Parietal lobe (tissue), 2 donors: ENCODE results near the gene CHIT1.

DNA sequence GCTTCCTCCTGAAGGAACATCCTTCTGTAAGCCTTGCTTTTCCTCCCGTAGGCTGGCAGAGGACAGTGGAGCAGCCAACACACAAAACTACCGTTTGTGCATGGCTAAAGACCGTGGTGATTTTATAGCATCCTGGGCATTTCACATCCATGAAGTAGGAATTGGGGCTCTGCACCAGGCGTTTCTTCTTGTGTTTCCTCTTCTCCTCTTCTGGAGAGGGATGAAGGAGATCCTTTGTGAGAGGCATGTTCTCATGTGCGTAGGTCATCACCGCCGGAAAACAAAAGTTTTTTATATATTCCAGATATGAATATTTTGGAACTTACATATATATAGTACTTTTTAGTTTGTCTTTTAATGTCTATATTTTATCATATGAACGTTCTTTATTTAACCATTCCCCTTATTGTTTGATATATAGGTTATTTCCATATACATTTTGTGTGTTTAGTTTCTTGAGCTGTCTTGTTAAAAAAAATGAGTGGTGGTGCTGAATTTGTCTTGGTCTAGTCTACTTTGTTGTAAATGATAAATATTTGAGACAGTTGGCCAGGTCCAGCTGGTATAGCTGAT is 123.5 kb downstream of the PPP1R12B start:
- RAMPAGE, long total RNA, result no peak

GRCh38 chr1:202504931-202505909 is 156.7 kb downstream of the PPP1R12B start:
- RAMPAGE, long total RNA, result no peak

DNA sequence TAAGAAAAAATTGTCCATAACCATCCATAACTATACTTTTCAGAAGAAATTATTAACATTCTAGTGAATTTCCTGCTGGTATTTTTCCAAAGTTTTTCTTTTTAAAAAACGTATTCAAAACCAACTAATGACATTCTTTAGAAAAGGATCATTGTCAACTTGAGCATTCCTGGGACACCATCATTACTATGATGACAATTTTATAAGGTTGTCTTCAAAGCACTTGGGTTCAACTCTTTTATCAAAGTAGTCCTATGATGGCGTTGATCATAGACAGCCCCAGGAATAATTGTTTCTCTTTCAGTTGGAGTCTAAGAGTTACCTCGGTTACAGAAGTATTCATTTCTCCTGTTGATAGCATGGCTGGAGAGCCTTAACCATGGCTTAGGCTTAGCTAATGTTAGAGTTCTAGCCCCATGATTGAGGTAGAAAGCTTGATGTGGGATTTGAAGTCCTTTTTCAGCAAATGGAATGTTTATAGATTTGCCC is 159.0 kb downstream of the PPP1R12B start:
- RAMPAGE, long total RNA, result no peak

DNA sequence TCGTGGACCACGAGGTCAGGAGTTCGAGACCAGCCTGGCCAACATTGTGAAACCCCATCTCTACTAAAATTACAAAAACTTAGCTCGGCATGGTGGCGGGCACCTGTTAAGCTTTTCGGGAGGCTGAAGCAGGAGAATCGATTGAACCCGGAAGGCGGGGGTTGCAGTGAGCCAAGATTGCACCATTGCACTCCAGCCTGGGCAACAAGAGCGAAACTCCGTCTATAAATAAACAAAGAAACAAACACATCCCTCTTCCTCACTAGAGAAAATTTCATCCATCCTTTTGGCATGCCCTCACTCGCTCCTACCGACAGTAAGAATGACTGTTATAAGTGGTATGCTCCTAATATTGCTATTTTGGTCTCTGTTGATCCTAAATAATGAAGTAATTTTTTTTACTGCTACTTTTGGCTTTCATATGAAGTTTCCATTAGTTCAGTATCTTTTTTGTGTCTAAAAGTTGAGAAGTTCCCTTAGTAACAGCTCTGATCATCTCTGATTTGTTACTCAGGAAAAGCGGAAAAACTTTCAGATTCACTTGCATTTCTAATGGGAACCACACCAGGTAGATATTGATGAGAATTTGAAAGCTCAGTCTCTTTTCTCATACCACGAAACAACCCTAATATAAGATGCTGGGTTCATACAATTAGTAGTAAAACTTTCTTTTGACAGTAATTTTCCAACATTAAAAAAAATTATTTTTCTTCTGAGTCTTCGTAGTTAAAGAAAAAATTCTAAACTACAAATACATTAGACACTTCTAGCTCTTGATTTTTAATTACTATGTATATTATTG is 166.5 kb downstream of the SYT2 start:
- RAMPAGE, long total RNA, result no peak

GRCh38 chr1:202583372-202584112 is 126.7 kb downstream of the SYT2 start:
- RAMPAGE, long total RNA, result no peak

GRCh38 chr1:202653870-202654123 is 56.5 kb downstream of the SYT2 start:
- RAMPAGE, long total RNA, result no peak

- RAMPAGE, long total RNA, result no peak
Measured at GRCh38 chr1:202763771-202764321, 44.4 kb downstream of the KDM5B start.

DNA sequence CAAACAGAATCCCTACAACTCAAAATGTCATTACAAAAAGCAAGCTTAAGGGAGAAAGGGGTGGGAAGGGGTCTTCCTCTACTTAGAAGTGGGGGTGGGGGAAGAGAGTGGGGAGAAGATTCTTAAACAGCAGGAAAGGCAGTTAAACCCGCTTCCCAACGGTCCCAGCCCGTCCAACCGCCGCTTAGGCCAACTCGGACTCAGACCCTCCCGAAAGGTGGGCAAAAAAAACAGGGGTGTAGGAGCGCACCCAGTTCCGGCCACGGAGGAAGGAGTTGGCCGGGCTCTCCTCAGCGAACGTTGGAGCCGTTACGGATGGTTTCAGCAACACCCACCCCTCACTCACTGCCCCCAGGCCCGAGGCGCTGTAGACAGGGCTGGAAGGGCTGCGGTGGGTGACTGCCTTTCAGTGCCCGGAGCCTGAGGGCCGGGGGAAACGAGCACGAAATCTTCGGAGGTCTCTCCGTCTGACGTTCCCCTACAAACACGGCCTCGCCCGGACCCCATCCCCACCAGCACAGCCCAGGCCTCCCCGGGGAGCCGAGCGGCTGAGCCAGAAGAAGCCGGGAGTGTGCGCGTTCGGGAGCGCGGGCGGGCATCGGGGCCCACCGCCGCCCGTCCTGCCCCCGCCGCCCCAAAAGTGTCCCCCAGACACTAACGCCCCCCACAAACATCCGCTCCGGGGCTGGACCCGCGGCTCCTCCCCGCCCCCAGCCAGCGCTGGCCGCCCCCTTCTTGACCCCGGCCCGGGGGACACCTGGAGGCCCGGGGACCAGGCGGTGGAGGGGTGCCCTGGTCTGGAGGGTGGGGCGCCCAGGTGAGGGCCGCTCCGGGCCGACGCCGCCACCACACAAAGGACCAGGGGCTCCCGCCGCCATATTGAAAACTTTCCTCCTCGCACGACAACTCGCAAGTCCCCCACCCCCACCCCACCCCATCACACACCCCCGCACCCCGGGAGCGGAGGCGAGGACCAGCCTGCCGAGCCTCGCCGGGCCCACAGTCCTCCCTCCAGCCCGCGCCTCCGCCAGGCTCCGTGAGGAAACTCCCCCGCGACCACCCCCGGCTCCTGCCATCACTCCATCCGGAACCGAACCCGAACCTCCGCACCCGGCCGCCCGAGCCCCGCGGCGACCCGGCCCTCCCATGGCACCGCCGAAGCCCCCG is 1.1 kb downstream of the KDM5B start:
- RAMPAGE, long total RNA, result no peak

DNA sequence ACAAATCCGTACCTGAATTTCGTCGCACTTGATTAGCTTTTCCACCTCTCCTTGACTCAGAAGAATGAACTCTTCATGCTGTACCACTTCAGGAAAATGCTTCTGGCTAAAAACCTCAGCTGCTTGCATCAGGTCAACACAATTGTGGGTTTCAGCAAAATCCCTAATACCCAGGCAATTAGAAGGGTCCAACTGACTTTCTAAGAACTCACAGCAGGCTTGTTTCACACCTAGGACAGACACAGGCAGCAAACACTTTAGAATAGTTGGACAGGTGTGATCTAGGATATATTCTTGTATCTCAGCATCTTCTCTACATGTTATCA is 8.9 kb downstream of the KLHL12 start:
- RAMPAGE, long total RNA, result no peak

- RAMPAGE, long total RNA, result no peak
Measured at GRCh38 chr1:203129733-203130360, 2.3 kb downstream of the ADORA1 start.

- RAMPAGE, long total RNA, result no peak
Measured at GRCh38 chr1:203154068-203154770, 21.4 kb downstream of the MYBPH start.

GRCh38 chr1:203229419-203230011 is at the start of gene CHIT1:
CHIT1 (minus strand) TSS chr1:203229673.
- RAMPAGE, long total RNA, result no peak

GRCh38 chr1:203269008-203269454 is 36.3 kb upstream of the BTG2 start:
- RAMPAGE, long total RNA, result no peak

DNA sequence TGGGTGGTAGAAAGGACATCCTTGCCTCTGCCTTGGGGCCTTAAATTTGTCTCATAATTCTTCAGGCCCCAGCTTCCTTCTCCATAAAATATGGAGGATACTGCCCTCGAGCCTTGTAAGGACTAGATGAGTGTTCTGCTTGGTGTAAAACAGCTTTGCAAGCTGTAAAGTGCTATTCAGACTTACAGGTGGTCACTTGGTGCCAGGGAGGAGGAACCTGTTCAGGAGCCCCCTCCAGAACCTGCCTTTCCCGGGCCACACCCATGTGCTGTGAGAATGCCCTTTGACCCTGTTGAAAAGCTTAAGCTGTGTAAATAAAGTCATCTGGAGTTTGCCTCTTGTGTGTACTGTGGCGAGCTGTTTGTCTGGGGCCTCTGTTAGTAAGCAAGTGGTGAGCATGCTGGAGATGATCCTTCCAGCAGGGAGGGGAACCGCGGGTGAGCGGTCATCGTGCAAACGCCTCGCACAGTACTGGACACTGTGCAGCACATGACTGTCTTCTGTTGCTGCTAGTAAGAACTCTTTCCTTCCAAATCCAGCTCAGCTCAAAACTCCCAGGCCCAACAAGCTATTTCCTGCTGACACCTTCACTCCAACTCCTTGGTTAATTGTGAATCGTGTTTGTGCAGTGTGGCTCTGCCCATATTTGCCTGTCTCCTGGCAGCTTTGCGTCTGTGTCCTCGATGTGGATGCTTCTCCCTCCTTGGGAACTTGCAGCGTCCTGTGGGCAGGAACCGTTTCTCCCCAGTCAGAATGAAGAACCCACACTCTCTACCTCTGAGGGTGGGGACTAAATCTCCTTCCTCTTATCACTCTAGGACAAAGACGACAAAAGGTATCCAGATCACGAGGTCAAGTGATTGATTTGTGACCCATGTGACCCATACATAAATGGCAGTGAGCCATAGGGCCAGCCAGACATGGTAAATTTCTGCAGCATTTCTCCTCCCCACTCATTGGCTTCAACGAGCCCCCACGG is 14.0 kb upstream of the BTG2 start:
- RAMPAGE, long total RNA, result no peak

DNA sequence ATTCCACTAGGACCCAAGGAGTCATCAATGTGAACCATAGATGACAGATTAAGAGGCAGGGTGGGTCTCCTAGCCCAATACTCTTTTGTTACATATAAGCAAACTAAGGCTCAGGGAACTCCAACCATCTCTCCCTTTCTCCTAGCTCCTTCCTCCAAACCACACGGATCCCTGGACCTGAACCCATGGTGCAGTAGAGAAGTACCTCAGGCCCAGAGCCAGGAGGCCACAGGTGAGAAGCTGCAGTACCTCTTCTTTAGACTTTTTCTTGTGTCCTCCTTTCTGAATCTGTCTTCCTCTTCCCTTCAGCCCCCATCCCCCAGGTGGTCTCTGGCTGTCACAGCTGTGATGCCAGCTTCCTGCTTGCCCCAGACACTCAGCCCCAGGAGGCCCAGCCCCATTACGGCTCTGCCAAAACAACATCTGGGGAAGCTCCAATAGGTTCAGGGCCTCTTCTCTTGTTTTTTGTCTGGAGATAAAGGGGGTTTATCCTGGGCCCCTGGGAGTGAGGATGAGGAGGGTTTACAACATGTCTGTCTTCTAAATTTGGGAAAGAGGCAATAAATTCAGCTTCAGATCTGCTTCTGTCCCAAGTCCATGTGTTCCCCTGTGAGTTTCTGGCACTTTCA is 9.6 kb upstream of the BTG2 start:
- RAMPAGE, long total RNA, result no peak

- RAMPAGE, long total RNA, result no peak
Measured at GRCh38 chr1:203299015-203299563, 6.2 kb upstream of the BTG2 start.

- RAMPAGE, long total RNA, result no peak
Measured at GRCh38 chr1:203300758-203301360, 4.5 kb upstream of the BTG2 start.

DNA sequence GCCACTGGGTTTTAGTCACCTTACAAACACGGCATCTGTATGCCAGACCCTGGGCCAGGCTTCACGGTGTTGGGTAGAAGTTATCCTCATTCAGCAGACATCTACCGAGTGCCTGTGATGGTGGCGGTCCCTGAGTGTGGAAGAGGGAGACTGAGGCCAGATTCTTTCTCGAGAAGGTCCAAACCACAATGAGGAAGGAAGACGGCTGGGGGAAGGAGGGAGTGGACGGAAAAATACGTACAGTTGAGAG is 893 bp upstream of the BTG2 start:
- RAMPAGE, long total RNA, result no peak

DNA sequence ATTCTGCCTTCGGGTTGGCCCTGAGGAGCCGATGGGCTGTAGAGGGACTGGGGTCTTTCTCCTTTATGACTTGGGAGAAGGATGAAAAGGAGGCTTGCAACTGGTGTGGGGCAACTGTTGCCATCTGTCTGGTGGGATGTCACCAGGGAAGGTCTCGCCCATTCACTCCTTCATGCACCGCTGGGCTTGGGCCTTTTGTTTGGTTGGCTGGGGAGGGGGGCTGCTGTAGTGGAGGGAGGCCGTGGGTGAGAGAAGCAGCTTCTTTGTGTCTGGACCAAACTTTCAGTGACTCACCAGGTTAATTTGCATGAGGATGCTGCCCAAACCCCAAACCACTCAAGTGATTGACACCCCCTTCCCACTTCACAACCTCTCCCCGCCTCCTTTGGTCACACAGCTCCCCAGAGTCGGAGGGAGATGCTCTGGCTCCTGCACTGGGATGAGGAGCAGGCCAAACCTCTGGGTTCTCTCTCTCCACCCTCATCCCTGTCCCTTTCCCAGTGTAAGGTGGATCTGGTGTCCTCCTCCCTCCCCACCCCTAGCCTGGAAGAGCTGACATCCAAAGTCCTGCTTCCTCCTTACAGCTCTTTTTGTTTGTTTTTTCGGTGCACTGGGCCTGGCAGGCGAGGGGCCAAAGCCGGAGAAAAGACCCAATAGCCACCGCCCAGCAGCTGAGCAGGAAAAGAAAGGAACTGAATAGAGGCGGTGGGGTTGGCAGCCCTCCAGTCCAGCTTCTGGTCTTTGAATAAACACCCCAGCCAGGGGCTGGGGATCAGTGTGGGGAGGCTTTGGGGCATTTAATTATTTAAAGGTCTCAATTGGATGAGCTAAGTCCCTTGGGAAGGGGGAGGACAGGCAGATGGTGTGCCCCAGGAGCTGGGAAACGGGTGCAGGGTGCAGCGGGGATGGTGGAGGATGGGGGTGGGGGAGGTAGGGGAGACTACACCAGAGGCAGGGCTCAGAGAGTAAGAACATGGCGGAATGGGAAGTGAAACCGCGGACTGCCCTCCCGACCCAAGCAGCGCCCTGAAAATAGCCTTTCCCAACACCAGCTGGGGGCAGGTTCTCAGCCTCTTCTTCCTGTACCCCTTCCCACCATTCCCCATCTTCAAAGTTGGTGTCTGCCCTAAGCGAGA is 20.0 kb downstream of the BTG2 start:
- RAMPAGE, long total RNA, result no peak

DNA sequence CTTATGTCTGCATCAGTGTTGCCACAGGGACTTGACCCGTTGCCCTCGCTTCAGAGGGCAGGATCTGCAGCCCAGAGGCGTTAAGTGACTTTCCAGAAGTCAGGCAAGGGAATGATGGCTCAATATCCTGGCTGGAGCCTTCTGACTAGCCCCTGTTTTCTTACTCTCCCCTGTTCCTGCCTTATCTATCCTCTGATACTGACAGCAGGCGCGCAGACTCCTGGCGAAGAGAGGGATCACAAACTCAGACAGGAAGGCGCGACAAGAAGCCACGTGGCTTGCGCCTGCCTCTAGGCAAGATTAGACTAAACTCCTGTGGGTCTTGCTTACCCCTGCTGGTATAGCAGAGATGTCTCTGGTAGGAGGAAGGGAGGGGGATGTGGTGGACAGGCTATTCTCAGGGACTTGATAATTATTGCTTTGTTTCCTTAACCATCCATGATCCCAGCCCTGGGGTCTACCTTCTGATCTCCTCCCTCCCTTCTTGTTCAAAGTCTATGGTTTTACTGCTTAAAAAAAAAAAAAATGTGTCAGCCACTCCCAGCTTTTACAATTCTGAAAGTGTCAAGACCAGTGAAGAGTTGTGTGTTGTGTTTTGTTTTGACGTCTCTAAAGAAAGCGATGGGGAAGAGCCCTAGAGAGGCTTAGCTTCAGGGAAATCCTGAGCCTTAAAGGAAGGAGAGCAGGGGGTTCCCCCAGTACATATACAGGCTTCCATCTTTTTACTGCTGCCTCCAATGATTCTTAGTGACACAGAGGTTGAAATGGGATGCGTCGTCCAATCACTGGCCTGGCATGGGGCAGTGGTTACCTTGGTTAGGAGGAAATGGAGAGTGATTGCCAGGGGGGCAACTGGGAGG is 13.7 kb upstream of the FMOD start:
- RAMPAGE, long total RNA, result no peak